Mesenchymal stem cell of the bone marrow (primary cell): Measurements from ENCODE around the genes OR1J2, CRB2 and ADGRD2.

DNA sequence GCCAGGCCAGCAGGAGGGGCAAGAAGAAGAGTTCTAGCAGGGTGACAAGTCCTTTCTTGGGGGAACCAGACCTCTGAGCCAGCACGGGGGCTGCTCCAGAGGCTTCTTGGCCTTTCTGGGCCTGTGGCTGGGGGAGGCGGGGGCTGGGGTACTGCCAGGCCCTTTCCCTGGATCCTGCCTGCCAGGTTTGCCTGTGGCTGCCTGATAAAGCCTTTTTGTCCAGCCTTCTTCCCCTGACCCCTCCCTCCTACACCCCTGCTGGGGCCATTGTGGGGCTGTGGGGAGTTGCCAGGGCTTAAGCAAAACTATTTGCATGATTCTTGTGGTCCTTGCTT is 5.2 kb downstream of the PTGS1 start:
- CAGE, long polyA plus RNA = no peak

GRCh38 chr9:122510433-122510941 is at the start of gene OR1J2:
TSS of gene OR1J2 (plus strand) at chr9:122510802.
- CAGE, long polyA plus RNA = no peak

- CAGE, long polyA plus RNA = no peak
Observed at GRCh38 chr9:122788962-122789281, 189 bp downstream of the OR5C1 start.

- CAGE, long polyA plus RNA = no peak
Observed at GRCh38 chr9:122826927-122827605, 1.3 kb downstream of the PDCL start.

DNA sequence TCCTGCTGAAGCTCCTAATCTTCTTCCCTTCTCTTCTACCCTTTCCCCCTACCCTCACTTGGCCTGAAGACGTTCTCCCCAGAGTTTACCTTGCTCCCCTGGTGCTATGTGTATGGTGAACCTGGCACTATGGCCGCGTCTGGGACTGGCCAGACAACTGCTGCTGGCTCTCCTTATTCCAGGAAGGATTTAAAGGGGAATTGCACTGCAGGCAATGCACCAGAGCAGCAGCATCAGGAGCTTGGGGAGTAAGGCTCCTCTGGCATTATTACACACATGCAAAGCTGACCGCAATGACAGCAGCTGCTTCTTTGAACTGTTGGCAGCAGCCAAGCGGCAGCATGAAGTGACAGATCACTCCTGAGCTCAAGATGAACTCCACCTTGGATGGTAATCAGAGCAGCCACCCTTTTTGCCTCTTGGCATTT is 743 bp downstream of the GPR21 start:
- CAGE, long polyA plus RNA = no peak

DNA sequence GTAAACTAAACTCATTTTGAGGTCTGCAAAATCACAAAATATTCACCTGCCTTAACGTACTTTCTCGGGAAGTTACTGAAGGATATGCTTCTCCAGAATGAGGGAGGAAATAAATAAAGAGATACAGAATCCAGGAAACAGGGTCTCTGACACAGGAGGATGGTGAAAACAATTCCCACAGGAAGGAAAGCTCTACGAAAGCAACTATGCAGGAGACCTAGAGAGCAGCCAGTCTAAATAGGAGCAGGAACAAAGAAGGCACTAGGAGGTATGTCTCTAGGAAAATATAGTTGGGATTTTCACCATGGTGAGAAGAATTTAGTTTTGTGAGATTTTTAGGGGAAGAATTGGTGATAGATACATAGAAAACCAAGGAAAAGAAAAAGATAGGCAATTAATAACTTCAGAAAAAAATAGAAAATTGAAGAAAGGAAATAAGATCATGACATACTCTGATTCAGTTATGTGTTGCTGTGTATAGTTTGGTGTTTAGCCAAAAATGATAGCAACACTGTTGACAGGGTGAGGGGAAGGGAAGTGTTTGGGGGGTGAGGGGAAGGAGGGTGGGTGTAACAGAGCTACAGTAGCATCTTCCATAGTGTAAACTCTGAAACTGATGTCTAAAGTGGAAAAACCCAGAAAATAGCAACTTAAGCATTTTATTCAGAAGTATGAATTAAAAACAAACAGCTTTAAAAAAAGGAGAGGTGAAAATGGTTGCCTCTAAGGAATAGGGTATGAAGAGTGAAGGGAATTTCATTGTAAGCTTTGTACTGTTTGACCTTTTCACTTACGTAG is 9.8 kb downstream of the GPR21 start:
- CAGE, long polyA plus RNA = no peak

GRCh38 chr9:123106497-123107532 is 73.3 kb downstream of the GPR21 start:
- CAGE, long polyA plus RNA = no peak

DNA sequence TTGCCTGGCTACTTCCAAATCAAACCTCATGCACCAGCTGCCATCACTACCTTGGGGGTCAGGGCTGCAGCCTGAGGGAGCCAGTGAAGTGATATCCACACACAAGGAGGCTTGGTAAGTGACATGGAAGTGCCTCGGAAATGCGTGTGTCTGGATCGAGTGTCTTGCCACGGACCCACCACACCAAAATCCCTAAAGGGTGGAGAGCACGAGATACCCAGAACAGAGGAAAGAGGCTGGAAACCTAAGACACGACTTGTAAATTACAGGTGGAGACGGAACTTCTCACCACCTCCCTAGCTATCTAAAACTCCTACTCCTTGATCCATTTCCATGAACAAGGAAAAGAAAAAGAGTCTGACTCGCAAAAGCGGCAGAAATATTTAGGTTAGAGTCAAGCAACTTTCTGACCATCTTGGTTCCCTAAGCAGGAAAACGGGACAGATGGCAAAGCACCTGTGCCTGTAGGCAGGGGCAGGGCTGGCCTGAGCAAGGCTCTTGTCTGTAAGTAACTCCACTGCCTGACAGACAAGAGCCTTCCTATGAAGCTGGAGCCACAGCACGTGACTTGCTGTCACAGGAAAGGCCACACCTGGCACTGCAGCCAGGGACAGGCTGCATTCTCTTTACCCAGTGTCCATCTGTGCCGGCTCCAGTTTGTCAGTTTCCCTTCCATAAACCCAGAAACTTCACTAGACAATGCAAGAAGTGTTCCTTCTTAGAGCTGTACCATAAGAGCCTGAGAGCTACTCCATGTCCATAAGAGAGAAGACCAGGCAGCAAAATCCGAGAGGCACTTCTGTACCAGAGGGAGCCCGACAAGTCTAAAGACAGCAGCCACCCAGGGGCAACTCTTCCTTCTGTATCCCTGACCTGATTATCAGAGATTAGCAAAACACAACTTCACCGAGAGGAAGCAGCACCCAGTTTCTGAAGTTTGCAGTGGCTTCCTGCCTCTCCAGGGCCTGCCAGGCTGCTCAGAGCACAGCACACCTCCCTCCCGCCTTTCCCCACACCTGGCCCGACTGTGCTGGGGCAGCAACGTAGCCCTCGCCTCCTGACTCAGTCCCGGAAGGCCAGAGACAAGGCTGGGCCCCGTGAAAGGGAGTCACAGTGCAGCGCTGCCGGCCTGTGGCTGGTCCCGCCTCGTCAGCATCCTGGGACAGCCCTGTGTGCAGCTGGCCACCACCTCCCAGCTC is 78.0 kb downstream of the GPR21 start:
- CAGE, long polyA plus RNA = no peak

- CAGE, long polyA plus RNA = no peak
Observed at GRCh38 chr9:123355896-123356384, at the start of gene CRB2. TSS of gene CRB2 (plus strand) at chr9:123356197.

DNA sequence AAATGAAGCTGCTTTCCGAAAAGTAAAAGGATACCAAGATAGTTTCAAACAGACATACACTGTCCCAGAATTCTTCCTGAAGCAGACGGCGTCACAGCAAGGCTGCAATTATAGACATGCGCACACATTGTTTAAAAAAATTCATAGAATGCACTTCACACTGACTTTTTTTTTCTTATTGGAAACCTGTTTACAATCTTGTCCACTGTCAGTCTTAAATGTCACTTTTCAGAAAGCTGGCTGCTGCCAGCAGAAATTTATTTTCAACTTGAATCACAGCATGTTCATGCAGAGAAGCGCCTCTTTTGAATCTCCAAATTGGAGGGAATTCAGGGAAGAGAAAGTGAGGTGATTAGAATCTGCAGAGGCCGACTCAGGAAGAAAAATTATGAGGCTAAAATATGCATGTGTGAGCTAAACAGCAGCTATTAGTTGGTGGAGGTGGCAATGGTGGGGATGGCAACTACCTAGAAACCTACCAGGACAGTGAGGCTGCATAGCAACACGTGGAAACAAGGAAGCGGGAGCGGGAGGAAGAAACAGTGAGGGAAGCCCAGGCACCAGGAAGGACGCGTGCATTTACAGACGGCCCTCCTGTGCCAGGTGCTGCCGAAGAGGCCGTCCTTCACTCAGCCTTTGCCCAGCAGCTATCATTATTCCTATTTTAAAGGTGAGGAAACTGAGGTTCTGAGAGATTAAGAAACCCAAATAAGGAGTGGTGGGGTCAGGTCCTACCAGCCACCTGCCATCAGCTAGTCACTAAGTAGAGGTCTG is 125.0 kb downstream of the CRB2 start:
- CAGE, long polyA plus RNA = no peak

DNA sequence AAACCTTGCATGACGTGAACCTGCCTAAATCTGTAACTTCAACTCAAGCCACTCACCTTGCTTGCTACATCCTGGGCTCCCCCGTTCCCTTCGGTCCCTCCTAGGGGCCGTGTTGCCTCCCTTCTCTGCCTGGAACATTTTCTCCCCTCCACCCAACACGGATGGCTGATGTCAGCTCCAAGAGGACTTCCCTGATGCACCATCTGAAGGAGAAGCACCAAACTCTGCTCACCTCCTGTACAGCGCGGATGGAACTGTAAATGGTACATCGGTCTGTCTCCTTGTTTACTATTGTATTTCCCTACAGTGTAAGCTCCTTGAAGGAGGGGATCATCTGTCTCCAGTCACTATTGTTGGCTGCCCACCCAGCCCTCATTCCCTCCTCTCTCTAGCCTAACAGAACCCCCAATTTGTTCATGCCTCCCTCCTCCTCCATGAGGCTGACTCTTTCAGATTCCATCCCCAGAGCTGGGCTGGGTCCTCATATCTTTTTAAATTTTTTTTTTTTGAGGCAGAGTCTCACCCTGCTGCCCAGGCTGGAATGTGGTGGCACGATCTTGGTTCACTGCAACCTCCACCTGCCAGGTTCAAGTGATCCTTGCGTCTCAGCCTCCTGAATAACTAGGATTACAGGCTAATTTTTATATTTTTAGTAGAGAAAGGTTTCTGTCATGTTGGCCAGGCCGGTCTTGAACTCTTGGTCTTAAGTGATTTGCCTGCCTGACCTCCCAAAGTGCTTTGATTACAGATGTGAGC is 163.1 kb downstream of the CRB2 start:
- CAGE, long polyA plus RNA = no peak

GRCh38 chr9:123658828-123659495 is 271.0 kb downstream of the DENND1A start:
- CAGE, long polyA plus RNA = no peak

DNA sequence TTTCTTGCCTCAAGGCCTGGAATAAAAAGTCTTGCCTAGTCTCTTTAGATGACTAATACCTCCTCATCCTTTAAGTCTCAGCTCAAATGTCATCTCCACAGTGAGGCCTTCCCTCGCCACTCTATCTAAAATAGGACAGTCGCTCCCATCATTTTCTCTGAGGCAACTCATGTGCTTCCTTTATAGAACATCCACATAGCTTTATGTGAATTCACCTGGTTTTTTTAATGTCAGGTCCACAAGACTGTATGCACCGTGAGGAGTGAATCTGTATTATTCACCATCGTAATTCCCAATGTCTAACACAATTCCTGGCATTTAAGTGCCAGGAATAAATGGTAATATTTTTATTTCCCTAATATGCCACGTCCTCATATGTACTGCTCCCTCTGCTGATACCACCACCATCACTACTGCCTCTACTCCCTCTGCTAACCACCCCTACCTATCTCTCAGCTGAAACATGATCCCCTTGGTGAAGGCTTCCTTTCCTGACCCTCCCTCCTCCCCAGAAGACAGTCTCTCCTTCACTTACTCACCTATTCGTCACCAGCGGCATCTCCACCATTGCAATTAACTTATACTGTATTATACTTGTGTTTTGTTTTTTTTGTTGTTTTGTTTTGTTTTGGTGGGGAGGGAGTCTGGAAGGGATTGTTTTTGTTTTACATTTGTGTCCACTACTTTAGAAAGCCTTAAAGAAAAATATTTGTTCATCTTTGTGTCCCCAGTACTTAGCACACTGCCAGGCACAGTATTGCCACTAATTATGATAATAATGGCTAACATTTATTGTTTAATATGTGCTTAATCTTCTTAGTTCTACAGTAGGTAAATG is 4.8 kb downstream of the DENND1A start:
- CAGE, long polyA plus RNA = no peak

- CAGE, long polyA plus RNA = no peak
Observed at GRCh38 chr9:123999674-124000082, 11.9 kb upstream of the LHX2 start.

- CAGE, long polyA plus RNA = no peak
Observed at GRCh38 chr9:124010884-124011300, 676 bp upstream of the LHX2 start.

GRCh38 chr9:124206276-124206816 is 51.4 kb upstream of the NEK6 start:
- CAGE, long polyA plus RNA = no peak

DNA sequence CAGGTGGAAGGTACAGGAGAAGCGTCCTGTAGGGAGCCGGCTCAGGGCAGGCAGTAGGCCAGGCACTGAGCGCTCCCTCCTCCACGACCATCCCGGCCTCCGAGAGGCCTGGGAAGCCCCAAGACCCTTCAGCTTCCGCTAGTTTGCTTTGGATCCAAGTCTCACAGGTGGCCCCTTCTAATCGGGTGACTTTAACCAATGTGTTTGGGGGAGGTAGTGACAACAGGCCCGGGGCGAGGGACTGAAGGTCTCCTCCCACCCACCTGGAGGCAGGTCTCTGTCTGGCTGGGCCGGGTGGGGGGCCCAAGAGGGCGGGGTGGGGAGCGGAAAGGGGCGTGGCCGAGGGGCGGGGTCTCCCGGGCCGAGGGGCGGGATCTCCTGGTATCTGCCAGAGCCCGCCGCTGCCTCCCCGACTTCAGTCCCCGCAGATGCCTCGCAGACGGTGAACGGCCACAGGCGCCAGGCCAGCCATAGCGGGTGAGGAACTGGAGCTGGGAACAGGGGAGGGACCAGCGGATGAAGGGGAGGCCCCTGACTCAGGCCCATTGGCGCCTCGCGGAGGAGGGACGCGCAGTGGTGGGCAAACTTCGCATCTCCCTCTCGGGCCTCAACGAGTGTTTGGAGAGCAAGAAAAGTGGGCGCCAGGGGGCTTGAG is at the start of gene ADGRD2:
ADGRD2 (plus strand) TSS at position 418 of the 655 bp plus-strand sequence.
- CAGE, long polyA plus RNA = no peak

DNA sequence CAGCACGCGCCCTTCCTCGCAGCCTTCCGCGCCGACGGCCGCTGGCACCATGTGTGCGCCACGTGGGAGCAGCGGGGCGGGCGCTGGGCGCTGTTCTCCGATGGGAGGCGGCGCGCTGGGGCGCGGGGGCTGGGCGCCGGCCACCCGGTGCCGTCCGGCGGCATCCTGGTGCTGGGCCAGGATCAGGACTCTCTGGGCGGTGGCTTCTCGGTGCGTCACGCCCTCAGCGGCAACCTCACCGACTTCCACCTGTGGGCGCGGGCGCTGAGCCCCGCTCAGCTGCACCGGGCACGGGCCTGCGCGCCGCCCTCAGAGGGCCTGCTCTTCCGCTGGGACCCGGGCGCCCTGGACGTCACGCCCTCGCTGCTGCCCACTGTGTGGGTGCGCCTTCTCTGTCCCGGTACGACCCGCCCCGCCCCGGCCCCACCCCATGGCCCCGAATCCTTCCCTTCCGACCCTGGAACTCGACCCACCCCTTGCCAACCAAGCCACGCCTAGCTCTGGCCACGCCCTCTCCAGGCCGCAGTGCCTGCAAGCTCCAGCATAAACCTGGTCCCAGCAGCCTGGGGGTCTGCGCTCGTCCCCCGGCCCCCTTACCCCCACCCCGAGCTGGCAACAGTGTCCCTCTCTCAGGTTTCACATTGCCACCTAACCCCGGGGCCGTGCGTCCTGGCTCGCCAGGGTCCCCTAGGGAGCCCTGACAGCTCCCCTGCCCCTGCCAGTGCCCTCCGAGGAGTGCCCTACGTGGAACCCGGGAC is 3.2 kb downstream of the ADGRD2 start:
- CAGE, long polyA plus RNA = no peak

DNA sequence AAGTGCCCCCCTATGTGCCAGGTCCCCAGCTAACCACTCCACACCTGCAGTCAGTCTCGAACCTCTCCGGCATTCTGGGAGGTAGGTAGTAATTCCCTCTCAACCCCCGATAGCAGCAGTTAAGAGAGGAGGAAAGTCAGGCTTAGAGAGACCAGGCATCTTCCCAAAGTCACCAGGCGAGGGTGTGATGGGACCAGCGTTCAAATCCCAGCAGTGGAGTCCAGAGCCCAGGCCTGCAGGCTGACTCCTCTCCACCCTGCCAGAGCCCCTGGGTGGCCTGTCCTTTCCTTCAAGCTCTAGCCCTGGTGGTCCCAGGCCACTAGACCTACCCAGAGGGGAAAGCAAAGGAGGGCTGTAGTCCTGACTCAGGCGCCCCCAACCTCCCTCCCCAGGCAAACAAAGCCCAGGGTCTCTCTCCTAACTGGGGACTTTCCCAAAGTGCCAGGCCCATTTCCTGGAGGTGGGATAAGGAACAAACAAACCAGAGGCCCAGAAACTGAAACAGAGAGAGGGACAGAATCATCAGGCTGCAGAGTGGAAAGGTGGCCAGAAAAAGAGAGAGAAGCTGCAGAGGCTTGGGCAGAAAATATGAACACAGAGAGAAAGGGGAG is 4.3 kb upstream of the NR5A1 start:
- CAGE, long polyA plus RNA = no peak

GRCh38 chr9:124857047-124857172 is 3.6 kb downstream of the WDR38 start:
- CAGE, long polyA plus RNA = no peak